ENCODE measurements around the genes RIMS1, FILIP1 and SENP6.

DNA sequence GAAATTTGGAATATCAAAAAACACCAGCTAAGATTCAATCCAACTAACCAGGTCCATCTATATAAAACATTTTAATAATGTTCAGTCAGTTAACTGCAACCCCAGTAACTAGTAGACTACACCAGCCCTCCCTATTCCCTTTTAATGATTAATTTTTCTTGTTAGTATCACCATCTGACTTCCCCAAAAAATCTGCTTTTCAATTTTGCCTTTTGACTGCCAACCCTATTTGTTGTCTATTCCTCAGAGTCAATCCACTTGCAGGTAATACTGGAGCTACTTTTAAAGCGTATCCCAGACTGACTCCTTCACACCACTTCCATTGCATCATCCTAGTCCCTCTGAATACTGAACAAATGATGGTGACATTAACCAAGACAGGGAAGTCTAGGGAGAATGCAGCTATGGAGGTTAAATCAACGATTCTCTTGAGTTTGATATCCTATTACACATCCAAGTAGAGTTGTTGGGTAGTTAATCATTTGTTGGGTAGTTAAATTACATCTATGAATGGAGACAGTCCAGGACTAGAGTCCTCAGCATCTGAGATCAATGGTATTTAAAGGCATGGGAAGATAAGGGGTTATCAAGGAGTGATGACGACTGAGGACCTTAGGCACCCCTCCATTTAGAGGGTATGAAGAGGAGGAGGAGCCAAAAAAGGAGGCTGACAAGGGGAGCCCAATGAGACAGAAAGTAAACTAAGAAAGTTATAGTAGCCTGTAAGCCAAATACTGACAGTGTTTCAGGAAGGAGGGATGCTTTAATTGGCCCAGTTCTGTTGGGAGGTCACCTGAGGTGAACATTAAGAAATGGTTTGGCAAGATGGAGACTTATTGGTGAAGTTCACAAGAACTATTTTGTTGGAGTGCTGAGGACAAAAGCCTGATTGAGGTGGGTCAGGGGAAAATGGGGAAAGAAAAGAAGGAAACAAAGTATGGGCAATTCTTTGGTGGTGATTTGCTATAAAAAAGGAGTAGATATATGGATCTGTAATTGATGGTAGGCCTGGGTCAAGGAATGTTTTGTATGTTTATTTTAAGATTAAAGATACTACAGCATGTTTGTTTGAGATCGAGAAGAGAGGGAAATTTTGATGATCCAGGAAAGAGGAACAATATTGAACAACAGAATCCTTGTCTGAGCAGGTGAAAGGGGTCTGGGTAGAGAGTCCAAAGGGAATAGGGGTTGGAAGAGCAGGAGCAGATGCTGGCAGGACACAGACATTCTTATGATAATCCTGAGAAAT, 2.3 kb downstream of the OGFRL1 start:
- PRO-cap = no peak

GRCh38 chr6:71886196-71887476, at the start of gene RIMS1:
Gene RIMS1 (plus strand): TSS chr6:71886550.
- PRO-cap = no peak

DNA sequence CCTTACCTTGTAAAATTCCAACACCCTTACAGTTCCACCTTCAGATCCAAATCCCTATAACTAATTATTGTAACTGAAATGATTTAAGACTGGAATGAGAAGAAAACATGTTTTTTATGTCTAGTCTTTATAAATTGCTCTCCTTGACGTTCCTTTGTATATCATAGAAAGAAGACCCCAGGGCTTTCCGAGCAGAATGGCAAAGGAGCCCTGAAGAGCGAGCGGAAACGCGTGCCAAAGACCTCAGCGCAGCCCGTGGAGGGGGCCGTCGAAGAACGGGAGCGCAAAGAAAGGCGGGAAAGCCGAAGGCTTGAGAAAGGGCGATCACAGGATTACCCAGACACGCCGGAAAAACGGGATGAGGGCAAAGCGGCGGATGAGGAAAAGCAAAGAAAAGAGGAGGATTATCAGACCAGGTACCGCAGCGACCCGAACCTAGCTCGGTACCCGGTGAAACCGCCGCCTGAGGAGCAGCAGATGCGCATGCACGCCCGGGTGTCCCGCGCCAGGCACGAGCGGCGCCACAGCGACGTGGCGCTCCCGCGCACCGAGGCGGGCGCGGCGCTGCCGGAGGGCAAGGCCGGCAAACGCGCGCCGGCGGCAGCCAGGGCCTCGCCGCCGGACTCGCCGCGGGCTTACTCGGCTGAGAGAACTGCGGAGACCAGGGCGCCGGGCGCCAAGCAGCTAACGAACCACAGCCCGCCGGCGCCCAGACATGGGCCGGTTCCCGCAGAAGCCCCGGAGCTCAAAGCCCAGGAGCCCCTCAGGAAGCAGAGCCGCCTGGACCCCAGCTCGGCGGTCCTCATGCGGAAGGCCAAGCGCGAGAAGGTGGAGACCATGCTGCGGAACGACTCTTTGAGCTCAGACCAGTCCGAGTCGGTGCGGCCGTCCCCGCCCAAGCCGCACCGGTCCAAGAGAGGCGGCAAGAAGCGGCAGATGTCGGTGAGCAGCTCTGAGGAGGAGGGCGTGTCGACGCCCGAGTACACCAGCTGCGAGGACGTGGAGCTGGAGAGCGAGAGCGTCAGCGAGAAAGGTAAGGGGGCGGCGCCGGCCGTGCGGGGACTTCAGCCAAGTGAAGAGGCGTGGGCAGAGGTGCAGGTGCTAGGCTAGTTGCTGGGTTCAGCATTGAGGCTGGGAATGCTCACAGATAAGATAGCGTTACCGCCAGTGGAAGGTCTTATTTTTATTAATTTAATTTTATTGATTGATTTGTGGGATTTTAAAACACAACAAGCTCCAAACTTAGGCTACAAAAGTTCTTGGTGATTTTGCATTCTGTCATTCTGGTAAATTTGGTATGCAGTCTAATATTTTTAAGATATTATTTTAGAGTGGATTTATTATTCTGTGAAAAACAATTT, 296.2 kb downstream of the RIMS1 start:
- PRO-cap = unidirectional peak, minus-strand start at position 906 of the sequence

GRCh38 chr6:72217967-72218479, 331.7 kb downstream of the RIMS1 start:
- PRO-cap = no peak

DNA sequence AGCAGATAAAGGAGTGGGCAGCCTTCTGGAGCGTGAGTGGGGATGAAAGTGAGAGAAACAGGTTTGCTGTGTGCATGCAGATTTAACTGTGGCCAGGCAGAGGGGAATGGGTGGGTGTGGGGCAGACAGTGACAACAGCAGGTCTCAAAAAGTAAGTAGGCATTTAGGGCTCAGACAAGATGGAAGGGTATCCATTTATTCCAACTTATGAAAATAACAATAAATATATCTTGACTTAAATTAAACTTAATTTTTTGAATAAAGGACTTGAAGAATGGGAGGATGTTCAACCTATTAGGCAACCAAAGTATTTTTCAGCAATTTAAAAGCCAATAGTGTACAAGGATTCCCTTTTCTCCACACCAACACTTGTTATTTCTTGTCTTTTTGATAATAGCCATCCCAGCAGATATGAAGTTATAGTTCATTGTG, 149.2 kb downstream of the KCNQ5 start:
- PRO-cap = no peak

DNA sequence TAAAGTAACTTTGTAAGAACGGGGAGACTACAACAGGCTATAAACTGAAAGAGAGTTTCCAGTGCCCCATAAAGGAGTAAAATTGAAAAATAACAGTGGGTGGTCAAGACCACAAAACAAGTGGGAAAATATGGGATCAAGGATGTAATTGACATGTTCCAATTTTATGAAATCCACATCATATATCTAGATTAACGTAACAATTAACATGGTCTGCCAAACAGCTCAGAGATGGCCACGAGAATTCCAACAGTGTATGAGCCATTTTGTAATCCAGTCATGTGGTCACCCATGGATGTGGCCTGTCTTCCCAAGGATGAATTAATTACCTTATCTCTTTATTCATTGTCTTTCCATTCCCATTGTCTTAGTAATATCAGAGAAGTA, 194.6 kb downstream of the KCNQ5 start:
- PRO-cap = no peak

GRCh38 chr6:73492104-73492468, 28.7 kb downstream of the EEF1A1 start:
- PRO-cap = no peak

GRCh38 chr6:73505988-73506326, 14.9 kb downstream of the EEF1A1 start:
- PRO-cap = no peak

DNA sequence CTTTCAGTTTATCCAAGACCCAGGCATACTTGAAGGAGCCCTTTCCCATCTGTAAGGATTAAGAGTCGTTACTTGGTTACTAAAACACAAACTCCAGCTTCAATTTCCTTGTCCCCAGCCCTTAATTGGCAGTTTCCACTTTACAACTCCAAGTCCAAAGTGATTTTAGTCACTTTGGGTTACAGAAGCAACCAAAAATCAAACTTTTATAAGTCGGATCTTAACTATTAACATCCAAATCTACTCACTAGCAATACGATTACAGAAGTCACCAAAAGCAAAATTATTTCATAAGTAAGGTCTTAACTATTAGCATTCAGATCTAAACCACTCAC, 1.4 kb downstream of the EEF1A1 start:
- PRO-cap = no peak

- PRO-cap = no peak
Observed at GRCh38 chr6:73747202-73747504, 51.1 kb downstream of the CD109 start.

DNA sequence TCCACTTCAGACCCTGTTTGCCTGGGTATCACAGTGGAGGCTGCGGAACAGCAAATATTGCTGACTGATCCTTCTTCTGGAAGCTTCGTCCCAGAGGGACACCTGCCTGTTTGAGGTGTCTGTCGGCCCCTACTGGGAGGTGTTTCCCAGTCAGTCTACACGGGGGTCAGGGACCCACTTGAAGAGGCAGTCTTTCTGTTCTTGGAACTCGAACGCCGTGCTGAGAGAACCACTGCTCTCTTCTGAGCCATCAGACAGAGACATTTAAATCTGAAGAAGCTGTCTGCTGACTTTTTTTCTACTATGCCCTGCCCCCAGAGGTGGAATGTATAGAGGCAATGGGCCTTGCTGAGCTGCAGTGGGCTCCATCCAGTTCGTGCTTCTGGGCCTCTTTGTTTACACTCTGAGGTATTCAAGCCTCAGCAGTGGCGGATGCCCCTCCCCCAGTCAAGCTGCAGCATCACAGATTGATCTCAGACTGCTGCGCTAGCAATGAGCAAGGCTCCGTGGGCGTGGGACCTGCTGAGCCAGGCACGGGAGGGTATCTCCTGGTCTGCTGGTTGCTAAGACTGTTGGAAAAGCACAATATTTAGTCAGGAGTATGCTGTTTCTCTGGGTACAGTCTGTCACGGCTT, 526.7 kb downstream of the CD109 start:
- PRO-cap = no peak

DNA sequence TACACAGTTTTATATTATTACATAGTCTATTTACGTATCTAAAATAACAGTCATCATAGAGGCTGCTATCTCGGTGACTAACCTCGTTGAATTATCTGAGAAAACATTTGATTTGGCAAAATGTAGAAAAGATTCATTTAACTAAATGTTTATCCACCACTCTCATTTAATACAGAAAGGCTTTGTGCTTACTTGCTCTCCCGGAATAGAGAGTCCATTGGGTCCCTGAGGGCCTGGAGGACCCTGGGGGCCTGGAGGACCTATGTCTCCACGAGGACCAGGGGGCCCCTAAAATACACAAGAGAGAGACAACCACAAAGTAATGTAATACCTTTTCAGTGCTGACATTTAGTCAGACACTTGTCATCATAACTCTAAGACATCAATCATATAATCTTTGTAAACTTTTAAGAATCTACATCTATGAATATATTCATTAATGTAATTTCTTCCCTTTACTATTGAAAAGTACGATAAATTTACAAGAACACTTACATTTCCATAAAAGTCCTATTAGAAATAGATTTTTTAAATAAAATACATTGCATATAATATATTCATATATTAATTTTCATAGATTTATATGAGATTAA, 103.4 kb downstream of the COL12A1 start:
- PRO-cap = no peak

DNA sequence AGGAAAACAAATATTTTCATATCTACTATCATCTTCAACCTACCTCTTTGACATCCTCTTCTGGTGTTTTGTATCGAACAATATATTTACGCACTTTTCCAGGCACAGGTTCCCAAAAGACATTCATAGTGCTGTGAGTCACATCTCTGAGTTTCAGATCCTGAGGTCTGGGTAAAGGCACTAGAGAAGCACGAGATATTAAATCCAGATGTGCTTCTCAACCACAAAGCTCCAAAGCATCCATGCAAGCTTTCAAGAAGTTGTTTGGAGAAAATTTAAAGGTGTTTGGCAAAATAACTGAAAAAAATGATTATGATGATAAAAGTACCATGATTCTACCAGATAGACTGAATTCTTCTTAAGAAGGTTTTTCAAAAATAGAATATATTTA, 62.6 kb downstream of the COL12A1 start:
- PRO-cap = no peak

GRCh38 chr6:75204072-75204694, 1.7 kb downstream of the COL12A1 start:
- PRO-cap = bidirectional peak, plus-strand start at chr6:75204451, minus-strand start at chr6:75204250

DNA sequence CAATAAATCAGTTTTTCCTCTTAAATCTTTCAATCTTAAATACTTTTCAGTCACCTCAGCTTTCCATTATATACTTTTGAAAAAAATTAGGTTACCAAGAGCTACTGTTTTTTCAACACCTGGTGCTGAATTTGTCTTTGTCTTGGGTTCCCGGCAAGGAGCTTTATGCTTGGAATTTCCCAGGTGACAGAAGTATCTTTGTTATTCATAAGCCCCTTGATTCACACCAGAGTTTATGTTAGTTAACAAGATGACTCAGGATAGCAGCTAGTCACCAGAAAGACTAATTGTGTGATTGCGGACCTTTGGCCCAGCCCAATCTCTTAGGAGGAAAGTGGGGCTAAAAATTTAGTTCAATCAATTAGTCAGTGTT, 16.5 kb downstream of the TMEM30A start:
- PRO-cap = no peak

GRCh38 chr6:75345303-75345921, 60.8 kb upstream of the TMEM30A start:
- PRO-cap = no peak

DNA sequence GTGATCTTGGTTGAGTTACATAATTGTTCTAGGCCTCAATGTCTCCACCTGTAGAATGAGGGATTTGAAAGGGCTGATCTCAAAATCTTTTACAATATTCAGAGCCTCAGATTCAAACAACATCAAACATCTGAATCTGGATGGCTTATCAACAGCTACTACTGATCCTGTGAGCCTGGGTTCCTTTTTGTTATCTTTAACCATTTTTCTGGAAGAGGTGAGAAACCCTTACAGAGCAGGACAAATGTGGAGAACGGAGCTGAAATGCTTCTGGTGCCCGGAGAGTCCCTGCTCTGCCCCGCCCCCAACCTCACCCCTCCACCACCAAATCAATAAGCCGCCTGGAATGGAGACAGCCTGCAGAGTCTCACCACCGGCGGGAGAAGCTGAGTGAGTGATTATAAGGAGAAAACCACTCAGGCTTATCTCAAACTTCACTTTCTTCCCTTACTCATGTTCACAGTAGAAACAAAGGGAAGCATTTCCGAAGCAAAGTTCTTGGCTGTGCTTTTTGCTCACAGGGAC, 64.5 kb upstream of the TMEM30A start:
- PRO-cap = no peak

DNA sequence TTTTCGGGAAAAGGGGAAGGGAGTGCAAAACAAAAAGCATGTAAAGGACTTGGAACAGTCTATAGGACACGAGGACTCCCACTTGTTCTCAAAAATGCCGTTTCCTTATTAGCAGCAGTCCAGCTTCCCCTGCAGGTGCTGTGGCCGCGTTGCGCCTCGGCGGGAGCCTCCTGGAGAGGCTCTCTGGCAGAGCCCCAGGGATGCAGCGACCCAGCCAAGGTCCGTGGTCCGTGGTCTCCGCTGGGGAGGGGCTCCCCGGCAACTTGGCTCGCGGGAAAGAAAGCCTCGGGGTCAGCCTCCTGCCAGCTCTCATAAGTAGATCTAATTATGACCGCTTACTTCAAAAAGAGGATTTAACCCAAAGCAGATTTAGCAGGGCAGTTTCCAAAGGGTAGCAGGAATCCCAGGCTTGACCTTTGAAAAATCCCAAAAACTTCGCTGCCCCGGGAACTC, 65.0 kb upstream of the TMEM30A start:
- PRO-cap = no peak

- PRO-cap = bidirectional peak, plus-strand start at chr6:75493834, minus-strand start at chr6:75493780
Observed at GRCh38 chr6:75493200-75494281, at the start of gene FILIP1. Gene FILIP1 (minus strand): TSS chr6:75493800.

GRCh38 chr6:75601504-75602220, at the start of gene SENP6:
Gene SENP6 (plus strand): TSS chr6:75601880.
- PRO-cap = bidirectional peak, plus-strand start at chr6:75601740, minus-strand start at chr6:75601769; bidirectional peak, plus-strand start at chr6:75601893, minus-strand start at chr6:75601903

Measured in rectum (tissue), 1 donor.